ENCODE results near the genes CEBPE, SLC22A17, CMTM5, MYH7, THTPA and CARMIL3.

DNA sequence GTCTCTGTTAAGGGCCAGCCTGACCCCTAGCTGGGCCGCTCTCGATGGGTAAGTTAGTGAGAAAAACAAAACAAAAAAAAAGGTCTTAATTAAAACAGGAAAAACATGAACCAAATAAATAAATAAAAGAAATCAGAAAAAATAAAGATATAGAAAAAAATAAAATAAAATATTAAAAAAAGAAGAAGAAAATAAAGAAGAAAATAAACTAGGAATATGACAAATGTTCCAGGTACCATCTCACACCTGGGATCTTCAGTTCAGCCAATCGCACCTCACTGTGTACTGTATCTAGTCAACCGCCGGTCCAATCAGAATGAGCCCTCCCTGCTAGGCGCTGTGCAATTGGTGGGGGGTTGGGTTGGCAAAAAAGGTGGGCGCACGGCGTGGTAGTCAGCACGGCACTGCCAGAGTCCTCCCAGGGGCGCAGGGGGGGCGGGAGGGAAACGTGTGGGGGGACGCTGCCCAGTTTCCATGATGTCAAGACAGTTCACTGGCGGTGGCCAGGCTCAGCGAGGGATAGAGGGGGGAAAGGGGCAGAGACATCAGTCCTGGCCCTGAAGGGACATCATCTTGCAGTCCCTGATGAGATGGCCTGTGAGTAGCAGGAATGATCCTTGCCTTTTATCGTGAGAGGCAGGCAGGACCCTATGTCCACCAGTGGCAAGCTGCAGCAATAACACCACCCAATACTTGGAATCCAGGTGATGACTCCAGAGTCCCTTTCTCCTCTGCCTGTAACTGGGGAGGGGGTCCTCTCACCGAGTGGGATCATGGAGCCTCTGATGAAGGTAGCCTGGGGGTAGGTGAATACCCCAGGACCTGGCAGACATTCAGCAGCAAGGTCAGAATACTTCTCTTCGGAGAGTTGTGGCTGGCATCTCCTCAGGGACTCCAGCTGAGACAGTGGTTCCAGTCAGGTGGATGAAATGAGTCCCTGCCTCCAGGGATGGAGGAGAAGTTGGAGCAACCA lies 10.0 kb upstream of the CDH24 start:
- PRO-cap = no peak

DNA sequence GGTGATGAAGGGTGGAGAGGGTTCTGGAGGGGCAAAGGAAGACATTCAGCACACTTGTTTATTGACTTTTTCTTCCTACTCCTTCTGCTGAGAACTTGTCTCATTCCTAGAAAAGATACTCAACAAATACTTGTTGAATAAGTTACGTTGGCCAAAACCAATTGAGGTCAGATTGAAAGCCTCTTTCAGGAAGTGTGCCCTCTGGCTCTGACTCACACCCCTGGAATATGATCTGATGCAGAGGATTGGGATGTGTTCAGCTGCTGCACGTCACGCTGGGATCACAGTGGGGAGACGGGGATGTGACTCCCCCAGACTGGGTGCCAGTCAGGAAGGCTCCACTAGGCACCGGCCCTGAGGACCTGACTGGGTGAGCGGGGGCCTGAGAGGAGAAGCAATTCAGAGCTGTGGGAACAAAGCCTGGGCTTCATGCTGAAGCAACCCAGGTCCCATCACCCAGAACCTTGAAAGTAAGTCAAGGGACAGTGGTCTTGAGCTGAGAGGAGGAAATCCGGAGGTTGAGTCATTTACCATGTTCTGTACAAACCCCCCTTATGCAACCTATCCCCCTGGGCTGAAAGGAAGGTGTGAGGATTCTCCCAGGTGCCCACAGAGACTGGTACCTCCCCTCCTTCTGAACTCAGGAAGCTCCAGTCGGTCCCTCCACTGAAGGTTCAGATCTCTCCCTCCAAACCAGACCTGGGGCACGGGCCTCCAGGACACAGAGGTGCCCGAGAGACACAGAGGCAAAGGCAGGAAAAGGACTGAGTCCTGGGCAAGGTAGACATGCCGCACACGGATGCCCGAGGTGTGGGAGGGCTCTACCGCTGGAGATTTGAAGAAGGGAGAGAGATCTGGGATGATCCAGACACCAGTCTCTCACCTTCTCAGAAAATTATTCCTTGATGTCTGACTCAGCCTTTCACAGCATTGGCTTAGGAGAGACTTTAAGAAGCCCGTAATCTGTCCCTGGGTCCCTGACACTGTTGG lies 3.8 kb downstream of the CEBPE start:
- PRO-cap = no peak

DNA sequence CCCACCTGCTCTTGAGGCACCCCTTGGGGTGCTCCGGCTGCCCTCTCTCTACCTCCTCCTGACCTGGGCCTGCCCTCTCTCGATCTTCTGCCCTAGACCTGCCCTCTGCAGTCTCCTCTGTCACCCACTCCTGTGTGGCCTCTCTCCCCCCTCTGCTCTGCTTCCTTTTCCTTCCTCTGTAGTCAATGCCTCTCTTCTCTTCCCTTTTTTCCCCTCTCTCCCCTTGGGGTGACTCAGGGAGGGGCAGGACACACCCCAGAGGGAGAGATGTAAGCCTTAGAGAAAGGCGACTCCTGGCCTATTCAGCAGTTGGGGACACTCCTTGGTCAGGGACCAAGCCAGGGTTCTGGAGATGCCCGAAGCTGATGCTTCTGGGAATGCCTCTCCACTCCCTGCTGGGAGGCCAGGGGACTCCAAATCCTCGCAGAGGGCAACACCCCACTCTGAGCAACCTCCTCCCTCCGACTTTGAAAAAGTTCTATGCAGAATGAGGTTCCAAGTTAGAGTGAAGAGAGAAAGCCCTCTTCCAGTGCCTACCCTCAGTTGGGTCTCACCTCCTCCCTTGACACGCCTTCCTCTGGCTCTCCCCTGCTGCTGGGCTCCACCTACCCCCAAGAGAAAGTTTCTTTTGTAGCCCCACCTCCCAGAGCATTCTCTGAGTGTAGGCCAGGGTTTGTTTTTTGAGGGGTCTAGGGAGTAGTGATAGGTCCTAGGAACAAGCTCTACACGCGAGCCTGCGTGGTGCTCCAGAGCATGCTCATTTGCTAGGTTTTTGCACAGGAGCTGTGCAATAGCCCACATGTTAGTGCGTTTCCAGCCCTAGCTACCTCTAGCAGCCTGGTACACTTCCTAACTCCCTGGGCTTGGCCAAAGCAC lies at the start of gene CEBPE:
Gene CEBPE (minus strand): TSS at position 136 of the 876 bp plus-strand sequence.
- PRO-cap = no peak

DNA sequence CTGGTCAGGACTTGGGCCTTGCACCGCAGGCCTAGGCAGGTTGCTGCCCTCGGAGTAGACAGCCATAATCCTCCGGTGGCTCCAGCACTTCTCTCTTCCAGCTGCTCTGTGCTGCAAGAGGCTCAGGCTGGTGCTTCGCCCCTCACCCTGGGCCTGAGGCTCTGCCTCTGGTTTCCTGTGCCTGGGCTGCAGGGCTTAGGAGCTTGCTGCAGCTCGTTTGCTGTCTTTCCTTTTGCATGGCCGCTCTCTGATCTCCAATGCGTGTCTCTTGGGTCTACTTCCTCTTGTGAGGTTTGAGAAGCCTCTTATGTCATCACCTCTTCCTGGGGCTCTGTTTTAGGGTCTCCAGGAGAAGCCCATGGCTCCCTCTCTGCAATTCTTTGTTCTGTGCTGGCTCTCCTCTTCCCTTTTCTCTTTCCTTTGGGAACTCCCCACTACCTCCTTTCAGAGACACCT lies 969 bp upstream of the CEBPE start:
- PRO-cap = no peak

DNA sequence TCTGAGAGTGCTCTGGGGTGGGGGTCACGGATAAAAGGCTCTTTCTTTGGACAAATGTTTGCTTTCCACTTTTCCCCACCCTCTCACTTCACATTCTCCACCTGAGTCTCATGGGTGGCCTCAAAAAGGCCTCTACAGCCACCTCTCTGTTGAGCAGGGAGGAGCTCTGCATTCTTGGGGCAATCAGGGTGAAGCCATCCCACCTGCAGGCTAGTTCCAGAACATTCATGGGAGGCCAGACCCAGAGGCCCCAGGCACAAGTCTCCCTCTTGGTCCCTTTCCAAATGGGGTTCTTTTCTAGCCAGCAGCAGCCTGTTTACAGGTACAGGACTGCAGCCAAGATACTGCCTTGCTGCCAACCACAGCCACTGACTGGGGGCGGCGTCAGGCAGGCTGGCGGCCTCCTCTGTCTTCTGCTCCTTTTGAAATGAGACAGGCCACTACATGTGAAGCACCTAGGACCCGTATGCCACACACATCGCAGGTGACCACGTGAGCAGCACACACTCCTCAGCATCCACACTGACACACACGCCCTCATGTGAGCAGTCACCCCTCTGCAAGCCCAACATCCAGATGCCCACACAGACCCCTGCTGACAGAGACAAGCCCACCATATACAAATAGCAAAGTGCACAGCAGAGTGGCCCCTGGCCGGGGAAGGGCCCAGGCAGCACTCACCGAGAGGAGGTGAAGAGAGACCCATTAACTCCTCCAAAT lies 18.3 kb upstream of the CEBPE start:
- PRO-cap = no peak

- PRO-cap = bidirectional peak, plus-strand start at chr14:23161233, minus-strand start at chr14:23161131
Measured at GRCh38 chr14:23160730-23161790, 22.4 kb downstream of the SLC7A8 start.

- PRO-cap = bidirectional peak, plus-strand start at chr14:23302501, minus-strand start at chr14:23302403
Measured at GRCh38 chr14:23302057-23302592, 534 bp downstream of the PPP1R3E start.

DNA sequence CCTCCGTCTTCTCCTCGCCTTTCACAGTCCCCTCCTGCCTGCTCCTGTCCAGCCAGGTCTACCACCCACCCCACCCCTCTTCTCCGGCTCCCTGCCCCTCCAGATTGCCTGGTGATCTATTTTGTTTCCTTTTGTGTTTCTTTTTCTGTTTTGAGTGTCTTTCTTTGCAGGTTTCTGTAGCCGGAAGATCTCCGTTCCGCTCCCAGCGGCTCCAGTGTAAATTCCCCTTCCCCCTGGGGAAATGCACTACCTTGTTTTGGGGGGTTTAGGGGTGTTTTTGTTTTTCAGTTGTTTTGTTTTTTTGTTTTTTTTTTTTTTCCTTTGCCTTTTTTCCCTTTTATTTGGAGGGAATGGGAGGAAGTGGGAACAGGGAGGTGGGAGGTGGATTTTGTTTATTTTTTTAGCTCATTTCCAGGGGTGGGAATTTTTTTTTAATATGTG lies 4.5 kb downstream of the PABPN1 start:
- PRO-cap = no peak

DNA sequence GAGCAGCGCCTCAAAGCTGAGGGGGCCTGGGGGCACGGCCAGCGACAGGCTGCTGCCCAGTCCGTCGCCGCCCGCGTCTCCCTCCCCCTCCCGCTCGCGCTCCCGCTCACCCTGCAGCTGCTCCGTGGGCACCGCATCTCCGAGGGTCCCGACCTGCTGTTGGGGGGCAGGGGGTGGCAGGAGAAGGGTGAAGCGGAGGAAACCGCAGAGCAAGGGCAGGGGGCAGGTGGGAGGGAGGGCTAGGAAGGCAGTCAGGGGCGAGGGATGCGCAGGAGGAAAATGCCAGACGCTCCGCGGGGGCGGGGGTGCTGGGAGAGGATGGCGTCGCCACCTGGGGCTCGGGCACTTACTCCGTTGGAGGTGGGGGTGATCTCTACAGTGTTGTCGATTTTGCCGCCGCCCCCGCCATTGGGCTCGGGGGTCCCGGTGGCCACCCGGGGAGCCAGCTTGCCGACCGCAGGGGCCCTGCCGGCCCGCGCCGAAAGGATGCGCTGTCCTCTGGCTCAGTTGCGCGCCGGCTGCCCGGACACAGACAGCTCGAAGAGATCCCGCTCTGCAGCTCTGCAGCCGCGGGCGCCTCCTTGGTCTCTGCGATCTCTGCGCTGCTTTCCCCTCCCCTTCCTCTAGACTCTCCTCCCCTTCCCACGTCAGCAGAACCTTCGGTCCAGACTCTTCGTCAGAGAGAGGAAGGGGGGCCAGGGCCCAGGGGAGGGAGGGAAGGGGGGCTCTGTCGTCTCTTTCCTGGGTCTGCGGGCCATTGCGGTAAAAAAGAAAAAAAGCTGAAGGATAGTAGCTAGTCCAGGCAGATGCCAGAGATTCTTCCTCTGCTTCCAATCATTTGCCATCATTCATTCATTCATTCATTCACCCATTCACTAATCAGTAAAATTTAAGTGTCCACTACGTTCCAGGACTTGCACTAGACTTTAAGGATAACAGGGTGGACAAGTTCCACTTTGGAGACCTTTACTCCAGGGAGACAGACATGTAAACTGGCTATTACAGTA lies at the start of gene SLC22A17:
Gene SLC22A17 (minus strand): TSS at position 592 of the 1,007 bp plus-strand sequence.
- PRO-cap = unidirectional peak, minus-strand start at position 590 of the sequence

- PRO-cap = bidirectional peak, plus-strand start at chr14:23377007, minus-strand start at chr14:23376910
Measured at GRCh38 chr14:23376436-23377368, at the start of gene CMTM5. Gene CMTM5 (plus strand): TSS chr14:23377046.

DNA sequence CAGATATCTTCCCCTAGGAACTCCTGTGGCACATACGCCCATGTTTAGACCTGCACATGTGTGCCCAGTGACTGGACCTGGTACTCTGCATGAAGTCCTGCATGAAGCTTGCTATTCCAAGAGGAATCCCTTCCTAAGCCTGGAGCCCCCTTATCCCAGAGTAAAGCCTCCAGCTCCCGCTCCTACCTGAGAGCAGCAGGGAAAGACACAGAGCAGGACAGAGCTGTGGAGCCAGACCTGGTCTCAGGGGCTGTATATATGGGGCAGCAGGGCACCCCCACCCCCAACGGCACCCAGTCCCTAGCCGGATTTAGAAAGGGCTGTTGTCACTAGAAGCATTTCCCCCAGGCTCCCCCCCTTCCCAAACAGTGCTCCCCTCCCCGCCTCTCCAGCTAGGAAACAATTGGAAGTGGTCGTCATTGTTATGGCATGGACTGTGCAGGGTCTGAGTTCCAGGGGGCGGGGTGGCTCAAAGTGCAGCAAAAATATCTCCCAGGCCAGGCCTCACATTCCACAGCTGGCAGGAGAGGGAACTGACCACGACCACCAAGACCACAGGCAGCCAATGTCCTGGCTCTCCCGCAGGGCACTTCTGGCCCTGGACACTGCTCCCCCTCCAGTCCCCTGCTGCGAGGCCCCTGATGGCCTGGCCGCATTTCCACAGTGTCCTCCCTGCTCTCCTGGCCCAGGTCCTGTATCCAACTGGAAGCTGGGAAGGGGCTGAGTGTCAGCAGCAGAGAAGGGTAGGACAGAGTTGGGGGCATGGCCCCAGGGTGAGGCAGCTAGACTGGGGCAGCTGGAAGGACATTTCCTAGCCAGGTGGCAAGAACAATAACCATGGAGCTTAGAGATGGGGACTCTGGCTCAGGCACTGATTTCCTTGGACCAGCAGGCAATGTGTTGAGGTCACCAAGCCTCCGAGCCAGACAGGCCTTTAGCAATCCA lies at the start of gene MYH7:
Gene MYH7 (minus strand): TSS at position 227 of the 945 bp plus-strand sequence.
- PRO-cap = no peak

DNA sequence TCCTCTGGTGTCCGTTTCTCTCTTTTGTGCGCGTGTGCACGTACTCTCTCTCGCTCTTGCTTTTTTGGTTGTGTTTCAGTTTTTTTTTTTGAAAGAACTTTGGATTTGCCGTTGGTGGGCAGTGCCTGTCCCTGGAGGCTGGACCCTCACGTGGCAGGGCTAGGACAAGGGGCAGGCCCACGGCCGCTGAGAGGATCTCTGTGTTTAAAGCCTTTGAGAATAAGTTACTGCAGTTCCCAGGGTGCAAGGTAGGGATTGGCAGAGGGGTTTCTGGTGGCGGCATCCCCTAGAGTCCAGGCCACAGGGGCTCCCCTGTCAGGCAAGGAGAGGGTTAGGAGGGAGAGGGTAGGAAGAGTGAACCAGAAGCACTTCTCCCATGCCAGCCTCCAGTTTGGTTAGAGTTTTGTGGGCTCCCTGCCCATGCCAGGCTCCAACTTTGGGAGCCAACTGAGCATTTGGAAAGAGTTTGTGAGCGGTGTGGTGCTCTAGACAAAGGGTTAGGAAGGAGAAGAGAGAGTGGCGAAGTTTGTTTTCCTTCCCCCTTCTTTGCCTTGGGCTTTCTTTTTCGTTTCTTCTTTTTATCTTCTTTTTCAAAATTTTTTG lies 30.5 kb downstream of the ZFHX2 start:
- PRO-cap = no peak

DNA sequence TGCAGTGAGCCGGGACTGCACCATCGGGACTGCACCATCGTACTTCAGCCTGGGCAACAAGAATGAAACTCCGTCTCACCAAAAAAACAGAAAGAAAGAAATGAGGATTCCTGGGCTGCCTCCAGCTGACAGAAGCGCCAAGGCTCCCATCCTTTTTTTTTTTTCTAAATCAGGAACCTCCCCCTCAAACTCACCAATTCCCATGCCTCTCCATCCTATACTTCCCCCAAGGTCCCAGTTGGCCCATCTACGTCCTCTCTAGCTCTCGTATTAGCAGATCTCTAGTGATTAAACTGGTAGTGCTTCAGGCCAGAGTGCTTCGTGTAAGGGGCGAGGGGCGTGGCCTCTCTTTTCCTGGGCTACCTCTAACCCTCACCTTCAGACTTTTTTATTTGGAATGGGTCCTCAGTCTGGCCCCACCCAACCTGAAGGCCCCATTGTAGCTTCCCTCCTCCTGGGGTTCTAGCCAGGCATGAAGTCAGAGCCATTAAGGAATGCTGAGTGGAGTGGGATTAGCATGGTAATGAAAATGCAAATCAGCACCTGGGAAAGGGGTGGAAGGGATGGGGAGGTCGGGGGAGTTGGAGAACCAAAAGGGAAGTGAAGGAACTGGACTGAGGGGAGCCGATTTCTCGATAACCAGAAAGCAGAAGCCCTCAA lies 14.4 kb downstream of the ZFHX2 start:
- PRO-cap = no peak

GRCh38 chr14:23555612-23556649 lies at the start of gene THTPA:
Gene THTPA (plus strand): TSS chr14:23556271.
- PRO-cap = bidirectional peak, plus-strand start at chr14:23555996, minus-strand start at chr14:23555937; bidirectional peak, plus-strand start at chr14:23556371, minus-strand start at chr14:23556195

DNA sequence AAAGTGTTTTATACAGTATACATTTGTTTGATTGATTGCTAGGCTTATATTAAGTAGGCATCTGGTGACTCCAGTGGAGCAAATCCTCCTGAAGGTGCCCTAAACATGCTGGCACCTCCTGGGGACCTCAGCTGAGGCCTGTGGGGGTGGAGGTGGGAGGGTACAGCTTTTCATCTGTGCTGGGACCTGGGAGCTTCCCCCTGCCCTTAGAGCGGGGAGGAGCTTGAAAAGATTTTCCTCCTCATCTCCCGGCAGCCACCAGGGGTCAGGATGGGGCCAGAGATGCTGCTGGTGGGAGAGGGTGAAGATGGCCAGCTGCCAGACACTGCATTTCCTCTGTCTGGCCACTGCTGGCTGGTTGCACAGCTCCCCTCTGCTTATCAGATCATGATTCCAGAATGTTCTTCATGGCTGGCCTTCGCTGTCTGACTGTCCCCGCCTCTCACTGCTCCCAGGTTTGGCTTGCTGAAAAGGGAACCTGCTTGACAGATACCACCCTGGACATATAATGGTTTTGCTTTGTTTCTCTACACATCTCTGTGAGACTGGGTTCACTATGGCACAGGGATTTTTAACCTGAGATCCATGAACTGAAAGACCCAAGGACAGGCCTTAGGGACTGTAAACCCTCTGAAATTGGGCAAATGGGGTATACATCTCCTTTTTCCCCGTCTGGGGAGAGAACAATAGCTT lies 10.5 kb upstream of the JPH4 start:
- PRO-cap = no peak

DNA sequence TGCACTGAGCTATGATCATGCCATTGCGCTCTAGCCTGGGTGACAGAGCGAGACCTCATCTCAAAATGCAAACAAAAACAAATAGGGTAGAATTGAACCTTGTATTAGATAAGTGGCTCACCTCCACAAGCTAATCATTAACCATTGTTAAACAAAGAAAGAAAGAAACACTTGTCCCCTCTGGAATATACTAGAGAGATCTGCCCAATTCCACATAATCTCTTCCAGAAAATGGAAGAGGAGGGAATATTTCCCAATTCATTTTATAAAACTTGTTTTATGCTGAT lies 22.7 kb upstream of the DHRS2 start:
- PRO-cap = no peak

DNA sequence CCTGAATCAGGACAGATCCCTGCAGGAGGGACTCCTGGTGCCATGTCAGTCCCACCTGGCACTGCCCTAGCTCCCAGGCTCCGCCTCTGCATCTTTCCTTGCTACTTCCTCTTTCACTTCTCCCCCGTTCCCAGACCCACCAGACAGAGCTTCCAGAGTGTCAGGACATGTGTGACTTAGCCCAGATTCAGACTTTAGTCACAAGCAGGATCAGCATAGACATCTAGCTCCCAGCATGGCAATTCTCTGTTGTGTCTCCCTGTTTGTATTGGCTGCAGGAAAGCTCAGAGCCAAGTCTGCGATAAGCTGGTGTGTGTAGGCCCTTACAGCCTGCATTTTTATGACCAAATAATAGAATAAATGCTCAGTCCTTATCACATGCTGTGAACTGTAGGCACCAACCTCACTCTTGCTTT lies 5.7 kb downstream of the DHRS2 start:
- PRO-cap = no peak

GRCh38 chr14:24005965-24006483 lies 17.3 kb downstream of the DHRS4L2 start:
- PRO-cap = no peak

- PRO-cap = bidirectional peak, plus-strand start at chr14:24036391, minus-strand start at chr14:24036335; unidirectional peak, minus-strand start at chr14:24036571; unidirectional peak, minus-strand start at chr14:24036627; unidirectional peak, minus-strand start at chr14:24036849
Measured at GRCh38 chr14:24036089-24037165, 15.4 kb upstream of the CARMIL3 start.

DNA sequence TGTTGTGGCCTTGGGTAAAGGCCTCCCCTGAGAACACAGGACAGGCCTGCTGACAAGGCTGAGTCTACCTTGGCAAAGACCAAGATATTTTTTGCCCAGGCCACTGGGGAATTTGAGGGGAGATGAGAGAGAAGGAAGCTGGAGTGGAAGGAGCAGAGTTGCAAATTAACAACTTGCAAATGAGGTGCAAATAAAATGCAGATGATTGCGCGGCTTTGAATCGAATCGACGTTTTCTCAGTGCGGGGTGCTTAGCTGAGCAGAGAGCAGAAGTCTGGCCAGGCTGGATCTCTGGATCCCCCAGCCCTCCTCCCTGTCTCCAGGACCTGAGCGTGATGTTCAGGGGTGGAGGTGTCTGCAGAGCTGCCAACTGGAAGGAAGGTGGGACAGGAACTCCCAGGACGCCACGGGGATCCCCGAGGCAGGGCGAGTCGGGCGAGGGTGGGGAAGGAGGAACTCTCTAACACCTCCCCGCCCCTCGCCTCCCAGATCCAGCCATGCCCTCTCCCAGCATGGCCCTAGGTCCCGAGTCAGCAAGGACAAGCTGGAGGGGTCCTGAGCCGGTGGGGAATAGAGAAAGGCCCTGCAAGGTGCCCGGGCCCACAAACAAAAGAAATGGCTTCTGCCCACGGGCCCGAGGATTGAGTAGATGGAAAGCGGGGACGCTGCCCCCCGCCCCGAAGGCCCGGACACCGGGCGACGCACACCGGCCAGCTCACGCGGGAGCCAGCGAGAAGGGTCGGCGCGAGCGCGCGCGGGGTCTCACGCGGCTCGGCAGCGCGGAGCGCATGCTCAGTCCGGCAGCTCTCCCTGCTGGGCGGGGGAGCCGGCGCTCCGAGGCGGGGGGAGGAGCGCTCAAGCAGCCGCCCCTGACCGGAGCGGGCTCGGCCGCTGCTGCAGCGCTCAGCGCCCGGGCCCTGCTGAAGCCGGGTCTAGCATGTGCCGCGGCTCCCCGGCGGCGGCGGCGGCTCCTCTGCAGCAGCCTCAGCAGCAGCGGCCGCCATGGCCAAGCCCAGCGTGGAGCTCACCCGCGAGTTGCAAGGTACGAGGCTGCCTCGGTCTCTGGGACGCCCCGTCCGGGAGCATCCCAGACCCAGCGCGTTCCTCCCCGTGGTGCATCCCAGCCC lies at the start of gene CARMIL3:
Gene CARMIL3 (plus strand): TSS at position 857 of the 1,126 bp plus-strand sequence.
- PRO-cap = bidirectional peak, plus-strand start at position 794 of the sequence, minus-strand start at position 778 of the sequence